Cardiac fibroblast (primary cell): Measurements from ENCODE around the genes KRTCAP2, ENTREP3 and PKLR.

GRCh38 chr1:155077265-155077647 is 1.4 kb upstream of the EFNA3 start:
- RRBS = no CpG with 5 or more reads among the region's 2 CpGs

GRCh38 chr1:155103357-155103789 is 24.3 kb upstream of the EFNA1 start:
- RRBS = no CpG with 5 or more reads among the region's 9 CpGs

GRCh38 chr1:155124350-155125152 is 3.1 kb upstream of the EFNA1 start:
- RRBS = no CpG with 5 or more reads among the region's 15 CpGs

DNA sequence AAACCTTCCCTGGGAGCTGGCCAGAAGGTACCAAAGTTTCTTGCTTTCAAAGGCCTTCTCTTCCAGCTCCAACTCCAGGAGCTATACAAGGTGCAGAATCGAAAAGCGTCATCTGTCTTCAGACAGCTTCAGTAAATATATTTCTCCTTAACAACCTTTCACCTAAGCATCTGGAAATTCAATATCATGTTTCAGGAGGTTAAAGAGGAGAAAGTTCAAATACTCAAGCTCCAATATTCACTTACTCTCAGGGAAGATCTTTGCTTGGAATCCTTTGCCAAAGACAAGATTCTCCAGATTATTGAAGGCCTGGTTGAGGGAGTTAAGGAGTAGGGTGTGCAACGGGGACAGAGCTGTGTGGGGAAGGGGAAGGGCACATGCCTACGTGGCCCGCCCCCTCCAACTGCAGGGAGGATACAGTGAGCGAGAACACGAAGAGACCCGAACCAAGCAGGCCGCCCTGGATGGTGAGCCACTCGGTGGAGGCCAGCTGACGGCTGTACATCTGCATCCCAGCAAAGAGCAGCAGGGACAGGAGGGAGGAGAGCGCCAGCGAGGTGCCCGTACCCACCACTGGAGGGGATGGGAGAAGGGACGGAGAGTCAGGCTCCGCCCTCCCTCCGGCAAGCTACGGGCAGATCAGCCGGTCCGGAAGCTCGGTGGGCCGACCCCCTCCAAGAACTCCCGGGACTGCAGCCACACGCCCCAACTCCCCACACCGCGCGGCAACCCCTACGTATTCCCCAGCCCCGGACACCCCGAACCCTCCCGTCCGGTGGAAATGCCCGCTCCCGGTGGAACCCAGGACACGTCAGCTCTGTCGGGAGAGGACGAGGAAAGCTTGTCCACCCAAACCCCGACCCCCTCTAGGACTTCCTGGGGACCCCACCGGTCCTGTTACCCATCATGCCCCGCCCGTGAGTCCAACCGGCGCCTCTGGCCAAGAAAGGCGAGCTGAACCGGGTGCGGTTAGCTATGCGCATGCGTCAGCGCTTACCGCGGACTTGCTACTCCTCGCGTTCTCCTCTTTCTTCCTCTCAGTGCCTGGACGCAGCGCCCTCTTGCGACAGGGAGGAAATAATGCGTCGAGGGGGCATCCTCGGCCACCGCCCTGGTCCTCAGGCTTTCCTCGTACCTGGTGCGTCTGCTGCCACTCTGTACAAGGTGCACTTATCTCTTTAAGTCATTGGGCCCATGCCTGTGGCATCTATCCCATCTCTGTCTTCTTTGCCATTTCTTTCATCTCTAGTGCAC is at the start of gene KRTCAP2:
TSS of gene KRTCAP2 (minus strand) at position 985 of the 1,254 bp plus-strand sequence.
- RRBS = under 1% methylated on average over 17 of the region's 62 CpGs

GRCh38 chr1:155176313-155177092 is 2.9 kb downstream of the TRIM46 start:
- RRBS = no CpG with 5 or more reads among the region's 8 CpGs

DNA sequence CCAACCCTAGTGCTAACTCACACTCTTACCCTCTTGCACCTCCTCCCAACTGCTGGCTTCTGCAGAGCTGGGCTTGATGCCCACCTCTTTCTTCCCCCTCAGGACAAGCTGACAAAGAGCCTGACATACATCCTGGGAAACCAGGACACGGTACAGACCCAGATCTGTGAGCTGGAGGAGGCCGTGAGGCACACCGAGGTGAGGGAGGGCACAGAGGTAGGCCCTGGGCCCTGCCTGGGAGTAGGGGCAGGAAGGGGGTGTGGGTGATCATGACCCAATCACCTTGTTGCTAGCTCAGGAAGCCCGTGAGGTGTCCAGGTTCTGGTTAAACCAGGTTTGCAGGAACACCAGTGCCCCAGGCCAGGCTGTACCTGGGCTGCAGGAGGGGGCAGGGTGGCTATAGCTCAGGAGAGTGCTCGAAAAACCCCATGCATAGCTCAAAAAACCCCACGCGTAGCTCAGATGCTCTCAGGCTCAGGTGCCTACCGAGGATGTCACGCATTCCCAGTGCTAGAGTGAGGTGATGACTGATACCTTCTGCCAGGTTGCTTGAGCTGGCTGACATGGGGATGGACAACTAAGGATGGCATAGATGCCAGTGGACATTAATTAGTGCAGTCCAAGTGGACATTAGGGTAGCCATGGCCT is 3.6 kb downstream of the TRIM46 start:
- RRBS = no CpG with 5 or more reads among the region's 9 CpGs

GRCh38 chr1:155186116-155187281 is 12.8 kb downstream of the TRIM46 start:
- RRBS = no CpG with 5 or more reads among the region's 16 CpGs

DNA sequence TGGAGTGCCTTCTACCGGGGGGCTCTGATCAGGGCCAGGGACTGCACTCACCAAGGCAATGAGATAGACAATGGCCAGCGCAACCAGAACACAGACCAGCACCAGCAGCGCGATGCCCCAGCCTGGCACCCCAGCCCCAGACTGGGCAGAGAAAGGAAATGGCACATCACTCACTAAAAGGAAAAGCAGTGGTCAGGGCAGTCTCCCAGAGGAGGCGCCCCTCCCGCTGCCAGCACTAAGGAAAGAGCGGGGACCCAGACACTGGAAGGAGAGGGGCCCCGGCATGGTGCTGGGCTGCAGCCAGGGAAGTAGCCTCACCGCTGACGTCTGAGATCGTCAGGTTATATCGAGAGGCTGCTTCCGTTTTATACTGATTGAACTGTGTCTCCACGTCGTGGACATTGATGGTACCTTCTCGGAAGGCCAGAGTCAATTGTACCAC is 13.8 kb downstream of the TRIM46 start:
- RRBS = no CpG with 5 or more reads among the region's 16 CpGs

- RRBS = 93% methylated on average over 5 of the region's 11 CpGs
Observed at GRCh38 chr1:155214471-155214887, 6.0 kb downstream of the MTX1 start.

DNA sequence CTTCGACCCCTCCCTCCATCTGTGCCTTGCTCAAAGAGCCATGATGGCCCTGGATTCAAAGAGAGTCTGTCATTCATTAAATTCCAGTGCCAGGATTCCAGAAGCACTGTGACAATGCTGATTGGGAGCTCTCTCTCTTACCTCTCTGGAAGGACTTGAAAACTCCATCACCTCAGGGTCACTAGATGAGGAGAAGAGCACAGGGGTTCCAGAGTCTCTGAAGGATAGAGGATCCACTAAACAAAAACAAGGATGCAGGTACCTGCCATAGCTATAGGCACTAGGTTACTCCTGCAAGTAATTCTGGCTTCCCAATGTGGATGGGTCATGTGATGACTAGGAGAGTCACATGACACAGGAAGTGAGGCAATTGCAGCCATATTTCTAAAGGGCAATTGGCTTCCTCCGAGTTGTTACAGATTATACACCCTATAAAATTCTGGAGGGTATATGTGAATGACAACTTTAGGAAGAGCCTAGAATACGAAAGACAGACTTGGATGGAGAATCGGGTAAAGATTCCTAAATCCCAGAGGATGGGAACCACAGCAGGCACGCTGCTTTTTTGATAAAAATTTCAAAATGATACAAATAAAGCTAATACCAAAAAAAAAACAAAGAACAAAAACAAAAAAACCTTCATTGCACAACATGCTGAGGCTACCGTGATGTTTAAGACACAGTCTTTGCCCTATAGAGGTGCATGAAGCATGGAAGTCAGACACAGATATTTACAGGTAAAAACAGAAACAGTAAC is 10.4 kb downstream of the MTX1 start:
- RRBS = no CpG with 5 or more reads among the region's 6 CpGs

DNA sequence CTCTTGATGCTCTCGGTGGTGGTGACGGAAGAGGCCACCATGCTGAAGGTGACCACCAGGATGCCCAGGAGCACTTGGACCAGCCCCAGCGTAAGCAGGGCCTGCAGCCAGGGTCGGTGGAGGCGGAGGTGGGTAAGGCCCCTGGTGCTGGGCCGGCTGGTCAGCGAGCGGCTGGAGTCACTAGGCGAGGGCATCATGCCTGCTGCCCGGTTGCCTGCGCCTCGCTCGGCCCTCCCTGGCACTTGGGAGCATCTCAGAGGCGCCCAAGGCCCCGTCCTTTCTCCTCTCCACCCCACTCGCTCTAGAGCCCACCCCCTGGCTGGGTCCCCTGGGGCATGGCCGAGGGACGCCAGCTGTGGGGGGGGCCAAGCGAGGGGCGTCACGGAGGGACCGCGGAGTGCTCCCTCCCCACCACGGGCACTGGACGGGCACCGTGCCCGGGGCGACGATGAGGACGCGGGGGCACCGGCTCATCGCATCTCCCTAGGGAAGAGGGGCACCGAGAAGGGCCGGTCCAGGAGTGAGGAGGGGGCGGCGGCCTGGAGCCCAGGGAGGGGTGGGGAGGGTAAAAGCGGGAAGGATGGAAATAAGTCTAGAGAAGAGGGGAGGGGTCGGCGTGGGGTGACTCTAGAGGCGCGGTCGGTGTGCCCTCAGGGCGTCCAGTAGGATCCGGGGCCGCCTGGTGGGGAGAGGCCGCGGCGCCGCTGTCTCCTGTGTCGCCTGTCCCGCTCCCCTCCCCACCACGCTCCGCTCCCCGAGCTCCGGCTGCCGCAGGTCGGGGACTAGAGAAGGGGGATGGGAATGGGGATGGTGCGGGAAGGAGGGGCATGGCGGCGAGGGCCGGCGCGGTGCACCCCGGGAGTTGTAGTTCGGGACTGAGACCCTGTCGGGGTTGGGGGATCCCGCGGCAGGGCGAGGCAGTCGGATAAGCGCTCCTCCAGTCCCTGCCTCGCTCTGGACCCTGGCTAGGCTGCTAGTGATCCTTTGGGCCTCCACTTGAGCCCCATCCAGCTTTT is at the start of gene ENTREP3:
TSS of gene ENTREP3 (minus strand) at position 803 of the 1,016 bp plus-strand sequence.
- RRBS = 2% methylated on average over 21 of the region's 73 CpGs

- RRBS = 4% methylated on average over 7 of the region's 28 CpGs
Observed at GRCh38 chr1:155255697-155256331, 531 bp upstream of the ENTREP3 start.

- RRBS = no CpG with 5 or more reads among the region's 5 CpGs
Observed at GRCh38 chr1:155301262-155301722, at the start of gene PKLR. TSS of gene PKLR (minus strand) at chr1:155301438.

- RRBS = no CpG with 5 or more reads among the region's 5 CpGs
Observed at GRCh38 chr1:155463978-155464642, 98.5 kb downstream of the ASH1L start.

DNA sequence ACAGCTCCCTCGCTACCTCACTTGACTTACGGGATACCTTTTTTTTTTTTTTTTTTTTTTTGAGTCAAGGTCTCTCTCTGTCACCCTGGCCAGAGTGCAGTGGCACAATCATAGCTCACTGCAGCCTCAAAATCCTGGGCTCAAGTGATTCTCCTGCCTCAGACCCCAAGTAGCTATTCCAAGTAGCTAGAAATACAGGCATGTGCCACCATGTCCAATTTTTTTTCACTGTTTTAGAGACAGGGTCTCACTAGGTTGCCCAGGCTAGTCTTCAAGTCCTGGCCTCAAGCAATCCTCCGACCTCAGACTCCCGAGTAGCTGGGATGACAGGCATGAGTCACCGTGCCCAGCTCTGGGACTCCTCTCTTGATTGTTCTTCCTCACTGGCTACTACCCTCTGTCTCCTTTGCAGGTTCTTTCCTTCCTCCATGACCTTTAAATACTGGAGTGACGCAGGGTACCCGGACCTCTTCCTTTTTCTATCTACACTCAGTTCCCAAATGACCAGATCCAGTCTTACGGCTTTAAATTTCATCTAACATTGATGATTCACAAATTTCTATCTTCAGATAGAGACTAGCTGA is 35.0 kb downstream of the ASH1L start:
- RRBS = no CpG with 5 or more reads among the region's 8 CpGs

DNA sequence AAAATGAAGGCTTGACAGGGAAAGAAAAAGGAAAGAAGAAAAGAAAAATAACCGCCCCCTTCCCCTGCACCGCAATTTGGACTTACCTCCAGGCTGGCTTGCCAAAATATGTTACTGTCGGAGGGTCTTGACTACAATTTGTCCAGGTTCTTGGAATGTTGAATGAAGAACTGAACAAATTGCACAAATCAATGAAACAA is 29.4 kb downstream of the YY1AP1 start:
- RRBS = no CpG with 5 or more reads among the region's 3 CpGs

DNA sequence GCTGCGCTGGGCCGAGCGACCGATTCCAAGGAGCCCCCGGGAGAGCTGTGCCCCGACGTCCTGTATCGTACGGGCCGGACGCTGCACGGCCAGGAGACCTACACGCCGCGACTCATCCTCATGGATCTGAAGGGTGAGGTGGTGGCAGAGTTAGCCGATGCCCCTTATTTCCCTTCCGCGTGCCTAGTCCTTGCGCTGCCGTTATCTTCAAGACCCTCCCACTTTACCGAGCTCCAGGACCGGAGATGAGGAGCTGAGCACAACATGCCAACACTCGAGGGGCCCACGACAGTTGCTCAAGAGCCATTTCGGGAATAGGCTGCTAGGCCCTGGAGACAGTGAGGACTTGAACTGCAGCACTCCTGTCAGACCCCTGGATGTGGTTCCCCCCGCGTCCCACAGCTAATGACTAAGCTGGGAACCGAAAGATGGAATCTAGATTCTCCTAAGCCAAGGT is 57.1 kb downstream of the DAP3 start:
- RRBS = no CpG with 5 or more reads among the region's 28 CpGs

GRCh38 chr1:155909872-155910314 is 1.3 kb downstream of the RIT1 start:
- RRBS = no CpG with 5 or more reads among the region's 5 CpGs

- RRBS = no CpG with 5 or more reads among the region's 5 CpGs
Observed at GRCh38 chr1:155929118-155929527, 5.1 kb downstream of the KHDC4 start.

GRCh38 chr1:156054008-156054481 is 447 bp upstream of the UBQLN4 start:
- RRBS = 2% methylated on average over 15 of the region's 31 CpGs